Duodenum (tissue), 1 donor: ENCODE measurements around a stretch of chr20.

DNA sequence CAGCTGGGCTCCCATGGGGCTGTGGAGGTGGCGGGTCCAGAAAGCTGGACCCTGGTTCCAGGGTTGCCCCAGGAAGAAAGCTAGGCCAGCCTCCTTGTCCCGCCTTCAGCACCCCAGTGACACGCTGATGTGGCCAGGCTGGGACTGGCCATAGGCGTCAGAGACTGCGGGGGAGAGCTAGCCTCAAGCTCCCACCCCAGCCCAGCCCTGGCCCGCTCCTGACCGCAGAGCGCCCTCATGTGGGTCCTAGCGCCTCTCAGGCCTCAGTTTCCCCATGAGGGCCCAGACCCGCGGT is 7.7 kb downstream of the COL9A3 start:
- PRO-cap, result bidirectional peak, plus-strand start at position 160 of the sequence, minus-strand start at position 118 of the sequence

- PRO-cap, result no peak
Observed at GRCh38 chr20:62899132-62899673, 27.1 kb downstream of the DIDO1 start.

GRCh38 chr20:62930370-62930864 is 4.1 kb upstream of the DIDO1 start:
- PRO-cap, result no peak

- PRO-cap, result no peak
Observed at GRCh38 chr20:62934329-62935636, 3.2 kb upstream of the GID8 start.

- PRO-cap, result no peak
Observed at GRCh38 chr20:63195567-63196766, 20.0 kb downstream of the YTHDF1 start.

GRCh38 chr20:63196767-63197180 is 19.2 kb downstream of the YTHDF1 start:
- PRO-cap, result no peak

GRCh38 chr20:63276240-63276788 is 3.7 kb downstream of the ARFGAP1 start:
- PRO-cap, result no peak

GRCh38 chr20:63380606-63381018 is 19.5 kb upstream of the CHRNA4 start:
- PRO-cap, result no peak

GRCh38 chr20:63500849-63501331 is 2.0 kb upstream of the EEF1A2 start:
- PRO-cap, result no peak

GRCh38 chr20:63540137-63540563 is 3.0 kb upstream of the PTK6 start:
- PRO-cap, result no peak

DNA sequence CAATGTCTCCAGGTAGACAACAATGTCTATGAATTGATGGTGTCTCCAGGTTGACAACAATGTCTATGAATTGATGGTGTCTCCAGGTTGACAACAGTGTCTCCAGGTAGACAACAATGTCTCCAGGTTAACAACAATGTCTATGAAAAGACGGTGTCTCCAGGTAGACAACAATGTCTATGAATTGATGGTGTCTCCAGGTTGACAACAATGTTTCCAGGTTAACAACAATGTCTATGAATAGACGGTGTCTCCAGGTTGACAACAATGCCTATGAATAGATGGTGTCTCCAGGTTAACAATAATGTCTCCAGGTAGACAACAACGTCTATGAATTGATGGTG is 5.9 kb upstream of the HELZ2 start:
- PRO-cap, result no peak

DNA sequence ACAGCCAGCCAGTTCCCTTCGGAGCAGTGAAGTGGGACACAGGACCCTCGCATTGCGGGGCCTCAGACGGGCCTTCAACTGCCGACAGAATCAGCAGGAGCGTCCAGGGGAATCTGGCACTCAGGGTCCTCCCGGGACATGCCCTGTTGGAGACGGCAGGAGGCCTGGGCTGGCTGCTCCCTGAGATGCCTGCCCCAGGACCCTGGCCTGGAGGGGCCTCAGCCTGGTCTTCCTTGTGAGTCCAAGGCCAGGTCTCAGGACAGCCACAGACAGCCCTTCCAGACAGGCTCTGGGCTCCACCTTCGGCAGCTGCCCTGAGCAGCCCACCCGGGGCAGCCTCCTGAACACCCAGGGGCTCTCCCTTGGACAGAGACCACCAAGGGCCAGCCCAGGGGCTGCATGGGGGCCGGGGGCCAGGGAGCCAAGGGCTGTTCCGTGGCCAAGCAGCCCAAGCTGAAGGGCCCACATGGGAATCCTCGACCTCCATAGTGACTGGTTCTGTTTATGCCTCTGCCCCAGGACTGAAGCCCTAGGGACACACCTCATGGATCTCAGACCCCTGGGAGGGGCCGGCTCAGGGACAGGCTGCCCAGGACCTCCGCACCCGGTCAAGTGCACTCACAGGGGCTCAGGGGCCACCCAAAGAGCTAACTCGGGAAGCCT is 14.7 kb upstream of the HELZ2 start:
- PRO-cap, result no peak

DNA sequence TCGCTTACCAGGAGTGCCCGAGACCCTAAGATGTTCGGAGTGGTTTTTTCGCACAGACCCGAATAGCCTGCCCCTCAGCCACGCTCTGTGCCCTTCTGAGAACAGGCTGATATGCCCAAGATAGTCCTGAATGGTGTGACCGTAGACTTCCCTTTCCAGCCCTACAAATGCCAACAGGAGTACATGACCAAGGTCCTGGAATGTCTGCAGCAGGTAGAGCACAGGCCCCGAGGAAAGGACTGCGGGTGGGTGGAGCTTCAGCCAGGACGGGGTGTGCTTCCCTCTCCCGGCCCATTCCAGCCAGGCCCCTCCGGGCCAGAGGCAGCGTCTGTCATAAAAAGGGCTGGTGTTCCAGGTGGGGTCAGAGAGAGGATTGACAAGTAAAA is 1.2 kb downstream of the RTEL1 start:
- PRO-cap, result no peak

DNA sequence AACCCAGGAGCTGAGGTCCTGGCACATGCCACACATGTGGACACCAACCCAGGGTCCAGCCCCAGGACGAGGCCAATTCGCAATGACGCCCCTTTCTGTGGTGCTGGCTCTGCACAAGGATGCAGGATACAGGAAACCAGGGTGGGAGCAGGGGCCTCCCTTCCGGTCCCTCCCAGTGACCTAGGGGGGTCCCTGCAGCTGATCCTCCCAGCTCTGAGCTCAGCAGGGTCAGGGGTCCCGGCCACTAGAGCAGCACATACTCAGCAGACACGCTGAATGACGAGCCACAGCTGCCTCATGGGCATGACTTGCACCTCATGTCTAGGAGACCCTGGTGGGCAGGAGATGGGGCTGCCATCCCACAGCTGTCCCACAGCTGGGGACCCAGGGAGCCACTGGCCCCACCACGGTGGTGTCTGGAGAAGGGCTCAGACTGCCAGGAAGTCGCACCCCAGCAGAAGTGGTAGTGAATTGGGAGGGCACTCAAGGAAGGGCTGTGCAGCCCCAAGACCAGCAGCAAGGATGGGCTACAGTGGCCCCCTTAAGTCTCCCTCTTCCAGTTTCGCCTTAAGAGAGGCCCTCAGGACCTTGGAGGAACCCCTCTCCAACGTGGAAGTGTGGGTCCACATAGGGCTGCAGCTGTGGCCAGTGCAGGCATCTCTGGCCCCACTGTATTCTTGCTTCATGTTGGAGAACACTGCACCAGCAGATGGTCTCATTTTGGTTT is 3.5 kb downstream of the ARFRP1 start:
- PRO-cap, result no peak

DNA sequence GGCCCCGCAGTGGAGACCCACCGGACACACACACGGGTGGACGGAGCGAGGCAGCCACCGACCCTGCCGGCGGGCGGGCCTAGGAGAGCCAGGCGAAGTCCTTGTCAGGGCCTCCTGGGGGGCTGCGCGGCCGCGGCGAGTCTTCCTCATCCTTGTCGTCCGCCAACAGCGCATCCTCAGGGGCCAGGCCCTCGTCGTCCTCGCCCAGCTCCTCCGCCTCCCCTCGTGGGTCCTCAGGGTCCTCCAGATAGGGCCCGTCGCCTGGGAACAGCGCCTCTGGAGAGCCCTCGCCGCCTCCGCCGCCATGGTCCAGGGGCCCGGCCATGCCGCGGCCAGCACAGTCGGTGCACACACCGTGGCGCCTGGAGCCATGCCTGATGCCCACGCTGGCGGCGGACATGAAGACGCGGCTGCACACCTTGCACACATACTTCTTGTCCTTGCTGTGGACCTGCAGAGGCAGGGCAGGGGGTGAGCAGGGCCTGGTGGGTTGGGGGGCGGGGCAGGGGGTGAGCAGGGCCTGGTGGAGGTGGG is 7.3 kb downstream of the SLC2A4RG start:
- PRO-cap, result no peak

DNA sequence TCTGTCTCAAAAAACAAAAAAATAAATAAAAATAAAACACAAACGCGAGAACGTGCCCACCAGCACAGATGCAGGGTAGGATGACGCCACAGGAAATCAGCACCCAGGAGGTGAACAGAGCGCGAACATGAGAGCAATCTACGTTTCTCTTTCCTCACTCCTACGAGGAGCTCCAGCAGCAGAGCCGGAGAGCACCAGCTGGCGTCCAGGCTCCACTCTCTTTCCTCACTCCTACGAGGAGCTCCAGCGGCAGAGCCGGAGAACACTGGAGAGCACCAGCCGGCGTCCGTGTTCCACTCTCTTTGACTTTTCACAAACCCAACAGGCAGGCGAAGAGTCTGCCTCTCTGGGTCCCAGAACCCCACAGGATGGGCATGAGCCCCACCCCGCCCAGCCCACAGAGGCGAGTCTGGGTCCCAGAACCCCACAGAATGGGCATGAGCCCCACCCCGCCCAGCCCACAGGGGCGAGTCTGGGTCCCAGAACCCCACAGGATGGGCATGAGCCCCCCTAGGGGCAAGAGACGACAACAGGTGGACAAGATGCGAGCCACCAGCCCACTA is 20.2 kb downstream of the ZBTB46 start:
- PRO-cap, result no peak

DNA sequence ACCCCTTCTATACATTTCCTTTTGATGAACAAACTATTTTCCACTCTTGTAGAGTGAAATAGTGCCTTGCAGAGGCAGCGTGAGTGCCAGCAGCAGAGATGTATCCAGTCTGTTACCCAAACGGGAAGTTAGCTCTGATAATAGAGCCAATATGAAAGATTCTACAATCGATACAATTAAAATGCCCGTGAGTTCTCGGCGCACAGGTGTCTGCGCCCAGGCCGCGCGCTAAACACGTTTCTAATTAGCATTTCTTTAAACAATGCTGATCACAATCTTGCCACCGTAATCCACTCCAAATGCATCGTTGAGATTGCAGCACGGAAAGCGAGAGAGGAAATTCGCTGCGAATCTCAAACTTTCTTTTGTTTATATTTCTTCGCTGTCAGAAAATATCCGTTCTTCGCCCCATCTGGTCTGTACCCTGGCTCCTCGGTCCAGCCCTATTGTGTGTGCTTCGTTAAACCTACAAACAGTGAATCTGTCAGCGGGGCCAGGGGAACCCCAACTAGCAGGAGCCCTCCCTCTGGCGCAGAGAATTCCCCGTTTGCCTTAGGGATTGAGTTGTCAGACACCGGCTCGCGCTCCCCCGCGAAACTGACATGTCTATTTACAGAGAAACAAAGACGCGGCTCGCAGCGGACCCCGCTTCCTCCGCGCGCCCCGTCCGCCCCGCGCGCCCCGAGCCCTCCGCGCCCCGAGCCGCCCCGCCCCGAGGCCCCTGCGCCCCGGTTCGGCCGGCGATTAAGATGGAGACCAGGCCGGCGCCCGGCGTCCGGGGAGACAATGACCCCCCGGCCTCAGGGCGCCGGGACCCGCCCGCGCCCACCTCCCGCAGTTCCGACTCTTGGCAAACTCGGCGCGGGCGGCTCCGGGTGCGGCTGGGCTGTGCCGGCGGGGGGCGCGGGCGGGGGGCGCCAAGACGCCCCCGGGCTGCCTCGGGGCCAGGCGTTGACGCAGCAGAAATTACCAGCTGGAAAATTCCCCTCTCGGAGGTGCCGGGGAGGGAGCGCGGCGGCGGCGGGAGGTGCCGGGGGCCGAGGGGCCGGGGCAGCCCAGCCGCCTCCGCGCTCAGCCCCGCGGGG is 994 bp downstream of the ZBTB46 start:
- PRO-cap, result no peak

GRCh38 chr20:63860256-63860932 is 904 bp upstream of the ABHD16B start:
- PRO-cap, result no peak

DNA sequence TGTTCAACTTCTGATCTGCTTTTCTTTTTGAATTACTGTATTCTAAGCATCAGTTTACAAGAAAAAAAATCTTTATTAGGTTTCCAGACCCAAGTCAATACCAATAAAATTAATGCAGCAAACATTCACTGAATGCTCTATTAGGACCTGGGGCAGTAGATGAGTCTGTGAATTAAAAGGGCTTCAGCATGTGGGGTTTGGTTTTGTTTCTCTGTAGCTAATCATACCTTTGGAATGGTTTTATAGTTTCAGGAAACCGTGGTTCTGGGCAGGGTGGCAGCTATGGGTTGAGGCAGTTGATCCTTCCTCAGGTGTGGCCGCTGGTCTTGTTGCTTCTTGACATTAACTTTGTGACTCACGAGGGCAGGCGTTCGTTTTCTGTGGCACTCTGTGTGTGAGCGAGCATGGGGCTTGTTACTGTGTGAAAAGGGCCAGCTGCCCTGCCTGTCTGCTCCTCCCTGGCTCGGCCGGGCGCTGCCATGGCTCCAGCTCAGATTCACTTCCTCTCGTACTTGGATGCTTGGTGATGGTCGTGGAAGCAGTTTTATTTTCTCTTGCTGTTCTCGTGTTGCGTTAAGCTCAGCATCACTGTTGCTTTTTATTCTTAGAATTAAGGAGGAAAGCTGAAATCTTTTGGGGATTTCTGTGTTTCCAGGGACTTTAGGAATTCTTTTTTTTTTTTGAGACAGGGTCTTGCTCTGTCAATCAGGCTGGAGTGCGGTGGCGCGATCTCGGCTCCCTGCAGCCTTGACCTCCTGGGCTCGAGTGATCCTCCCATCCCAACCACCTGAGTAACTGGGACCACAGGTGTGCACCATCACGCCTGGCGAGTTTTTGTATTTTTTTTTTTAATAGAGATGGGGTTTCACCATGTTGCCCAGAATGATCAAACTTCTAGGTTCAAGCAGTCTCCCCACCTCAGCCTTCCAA is 16.3 kb downstream of the DNAJC5 start:
- PRO-cap, result unidirectional peak, plus-strand start at position 420 of the sequence

GRCh38 chr20:63913852-63914113 is 18.9 kb downstream of the DNAJC5 start:
- PRO-cap, result no peak